Progenitor cell of endocrine pancreas (in vitro differentiated cells): ENCODE measurements around the genes MTOR, FBXO2, DRAXIN and CLCN6.

DNA sequence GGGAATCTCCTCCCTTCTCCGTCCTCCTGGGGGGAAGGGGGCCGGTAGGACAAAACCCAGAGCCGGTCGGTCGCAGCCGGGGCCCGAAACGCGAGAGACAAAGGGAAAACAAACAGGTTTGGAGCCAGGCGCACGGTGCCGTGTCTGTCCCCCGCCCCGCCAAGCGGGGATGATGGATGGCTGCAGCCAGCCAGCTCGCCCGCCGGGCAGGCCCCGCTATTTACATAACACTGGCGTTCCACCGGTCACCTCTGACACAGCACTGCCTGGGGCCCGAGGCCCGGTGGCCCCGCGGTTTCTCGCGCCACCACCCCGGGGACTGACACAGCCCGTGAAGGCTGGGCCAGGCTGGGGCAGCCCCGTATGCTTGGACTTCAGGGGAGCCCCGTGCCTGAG lies 91.9 kb downstream of the CASZ1 start:
- PRO-cap = unidirectional peak, minus-strand start at position 96 of the sequence; unidirectional peak, minus-strand start at position 171 of the sequence

DNA sequence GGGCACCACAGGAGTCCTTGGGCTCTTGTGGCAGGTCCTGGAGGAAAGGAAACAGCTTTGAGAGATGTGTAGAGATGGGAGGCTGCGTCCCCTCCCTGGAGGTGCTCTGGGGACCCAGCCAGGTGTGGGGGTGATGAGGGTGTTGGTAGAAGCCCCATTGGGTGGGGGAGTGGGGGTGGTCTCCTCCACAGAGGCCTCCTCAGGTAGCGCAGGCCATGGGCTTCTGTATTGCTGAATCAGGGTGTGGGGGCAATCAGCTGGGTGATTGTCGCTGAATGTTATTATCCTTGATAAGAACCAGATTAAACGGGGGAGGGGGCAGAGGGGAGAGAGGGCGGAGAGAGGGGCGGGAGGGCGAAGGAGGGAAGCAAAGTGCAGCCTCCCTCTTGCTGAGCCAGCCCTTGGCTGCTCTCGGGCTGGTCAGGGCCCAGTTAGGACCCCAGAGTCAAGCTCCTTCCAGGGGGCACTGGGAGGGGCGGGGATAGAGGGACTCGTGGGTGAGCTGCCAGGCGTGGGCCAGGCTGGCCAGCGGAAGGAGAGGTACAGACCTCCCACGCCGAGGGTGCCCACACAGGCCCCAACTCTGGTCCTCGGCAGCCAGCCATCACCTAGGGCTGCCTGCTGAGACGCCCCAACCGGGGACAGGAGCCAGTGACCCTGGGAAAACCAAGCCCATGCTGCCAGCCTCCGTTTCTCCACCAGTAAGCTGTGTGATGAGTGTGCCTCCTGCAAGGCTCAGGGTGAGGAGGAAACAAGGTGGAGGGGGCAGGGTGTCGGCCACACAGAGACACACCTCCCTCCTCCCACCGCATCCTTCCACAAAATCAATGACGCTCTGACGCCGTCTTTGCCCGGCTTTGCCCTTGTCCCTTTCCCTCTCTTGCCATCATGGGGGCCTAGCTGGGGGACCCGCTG lies 23.2 kb upstream of the CASZ1 start:
- PRO-cap = no peak

GRCh38 chr1:10900678-10901769 lies 80.9 kb downstream of the C1orf127 start:
- PRO-cap = no peak

DNA sequence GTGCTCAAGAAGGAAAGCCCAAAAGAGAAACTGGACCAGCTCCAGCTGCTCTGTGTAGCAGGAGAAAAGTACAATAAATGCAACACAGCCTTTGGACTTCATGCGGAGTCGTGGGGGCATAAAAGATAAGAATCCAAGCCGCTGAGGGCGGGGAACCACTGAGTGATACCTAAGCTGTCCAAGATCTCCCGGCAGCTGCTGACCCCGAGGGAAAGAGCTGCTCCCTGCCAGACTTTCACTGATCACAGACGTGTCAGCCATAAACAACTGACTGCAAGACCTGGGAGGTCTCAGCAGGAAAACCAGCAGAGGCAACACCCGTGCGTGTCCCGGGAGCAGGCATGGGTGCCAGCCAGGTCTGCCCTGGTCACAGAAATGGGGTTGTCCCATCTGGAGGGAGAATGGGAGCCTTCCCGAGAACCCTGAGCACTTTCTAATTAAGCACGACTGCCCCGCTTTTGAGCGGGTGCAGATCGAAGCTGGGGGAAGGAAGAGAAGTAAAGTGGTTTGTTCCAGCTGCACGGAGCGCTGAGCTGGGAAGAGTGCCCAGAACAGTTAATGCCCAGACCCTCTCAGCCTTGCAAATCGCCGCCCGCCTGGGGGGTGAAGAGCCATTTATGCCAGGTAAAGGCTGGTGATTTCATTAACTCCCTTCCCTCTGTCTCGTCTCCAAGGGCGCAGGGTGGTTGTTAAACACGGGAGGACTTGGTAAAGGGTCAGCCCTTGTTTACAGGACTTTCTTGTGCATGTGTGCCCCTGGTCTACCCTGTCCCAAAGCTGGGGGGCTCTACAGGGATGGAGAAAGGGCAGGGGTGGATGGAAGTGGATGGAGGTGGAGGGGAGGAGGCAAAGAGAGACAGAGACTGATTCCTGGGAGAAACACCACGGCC lies 37.6 kb downstream of the C1orf127 start:
- PRO-cap = no peak

DNA sequence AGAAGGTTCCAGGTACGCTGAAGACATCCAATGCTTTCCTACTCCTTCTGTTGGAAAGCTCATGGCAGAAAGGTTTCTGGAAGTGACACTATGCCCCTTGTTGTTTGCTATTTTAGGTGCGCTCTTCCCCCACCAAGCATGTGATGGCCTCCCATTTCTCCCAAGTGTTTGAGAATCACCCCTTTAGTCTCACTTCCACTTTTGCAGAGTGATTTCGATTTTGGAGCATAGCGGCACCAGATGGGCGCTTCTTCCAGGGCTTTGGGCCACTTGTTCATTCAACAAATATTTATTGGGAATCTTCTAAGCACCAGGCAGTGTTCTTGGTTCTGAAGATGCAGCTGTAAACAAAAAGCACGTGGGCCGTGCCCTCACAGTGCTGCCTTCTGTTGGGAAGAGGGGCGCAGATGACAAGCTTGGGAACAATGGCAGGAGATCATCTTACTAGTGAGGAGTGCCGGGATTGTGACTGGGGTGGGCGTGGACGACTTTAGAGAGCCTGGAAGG lies 12.5 kb downstream of the C1orf127 start:
- PRO-cap = no peak

GRCh38 chr1:11134106-11134703 lies 34.5 kb upstream of the EXOSC10 start:
- PRO-cap = no peak

- PRO-cap = no peak
Measured at GRCh38 chr1:11256871-11257211, 5.5 kb downstream of the MTOR start.

- PRO-cap = bidirectional peak, plus-strand start at chr1:11262837, minus-strand start at chr1:11262507
Measured at GRCh38 chr1:11262362-11262745, at the start of gene MTOR. TSS of gene MTOR (minus strand) at chr1:11262551.

GRCh38 chr1:11501727-11502305 lies 22.9 kb downstream of the DISP3 start:
- PRO-cap = no peak

GRCh38 chr1:11600961-11601323 lies 53.3 kb downstream of the FBXO2 start:
- PRO-cap = no peak

- PRO-cap = no peak
Measured at GRCh38 chr1:11653100-11653862, 948 bp downstream of the FBXO2 start.

DNA sequence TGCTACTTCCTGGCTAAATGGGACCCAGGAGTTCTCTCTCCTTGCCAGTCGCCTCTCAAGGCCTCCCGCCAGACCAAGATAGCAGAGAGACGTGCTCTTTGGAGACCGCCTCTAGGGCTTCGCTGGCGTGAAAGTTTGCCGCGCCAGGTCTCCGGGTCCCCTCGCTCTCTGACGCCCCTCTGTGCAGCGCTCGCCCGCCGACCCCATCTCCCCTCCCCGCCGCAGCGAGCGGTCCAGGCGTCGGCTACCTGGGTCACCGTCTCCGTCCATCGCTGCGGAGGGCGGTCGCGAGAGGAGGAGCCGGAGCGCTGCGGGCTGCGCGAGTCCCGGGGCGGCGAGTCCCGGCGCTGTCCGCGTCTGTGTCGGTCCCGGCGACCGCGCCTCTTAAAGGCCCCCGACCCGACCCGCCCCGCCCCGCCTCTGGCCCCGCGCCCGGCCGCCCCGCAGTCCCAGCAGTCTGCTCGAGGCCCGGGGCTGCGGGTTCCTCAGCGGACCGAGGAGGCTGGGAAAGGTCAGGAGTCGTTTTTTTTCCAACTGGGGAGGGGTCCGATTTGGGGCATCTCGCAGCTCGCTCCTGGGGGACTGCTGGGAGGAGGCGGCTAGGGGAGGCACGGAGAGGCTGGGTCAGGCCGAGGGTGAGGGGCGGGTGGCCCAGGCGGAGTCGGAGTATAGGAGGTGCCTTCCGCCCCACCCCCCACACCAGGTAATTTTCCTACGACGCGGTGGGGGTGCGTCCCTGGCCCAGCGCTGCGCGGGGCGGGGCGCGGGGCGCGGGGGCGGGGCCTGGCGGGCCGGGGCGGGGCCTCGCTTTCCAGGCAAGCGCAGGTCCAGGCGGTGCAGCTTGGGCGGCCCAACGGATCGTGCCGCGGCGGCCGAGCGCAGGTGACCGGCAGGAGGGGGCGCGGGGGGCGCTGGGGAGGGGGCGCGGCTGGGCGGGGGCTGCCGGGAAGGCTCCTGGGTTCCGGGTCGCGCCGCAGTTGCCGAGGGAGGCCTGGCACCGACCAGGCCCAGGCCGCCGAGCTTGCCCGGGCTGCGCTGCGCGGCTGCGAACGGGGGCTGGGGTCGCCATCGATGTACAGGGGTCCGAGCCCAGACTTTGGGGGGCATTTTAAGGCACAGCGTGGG lies at the start of gene FBXO2:
Gene FBXO2, minus strand, starts transcription at position 359 of the 1,125 bp plus-strand sequence.
- PRO-cap = unidirectional peak, minus-strand start at position 359 of the sequence; bidirectional peak, plus-strand start at position 976 of the sequence, minus-strand start at position 648 of the sequence

DNA sequence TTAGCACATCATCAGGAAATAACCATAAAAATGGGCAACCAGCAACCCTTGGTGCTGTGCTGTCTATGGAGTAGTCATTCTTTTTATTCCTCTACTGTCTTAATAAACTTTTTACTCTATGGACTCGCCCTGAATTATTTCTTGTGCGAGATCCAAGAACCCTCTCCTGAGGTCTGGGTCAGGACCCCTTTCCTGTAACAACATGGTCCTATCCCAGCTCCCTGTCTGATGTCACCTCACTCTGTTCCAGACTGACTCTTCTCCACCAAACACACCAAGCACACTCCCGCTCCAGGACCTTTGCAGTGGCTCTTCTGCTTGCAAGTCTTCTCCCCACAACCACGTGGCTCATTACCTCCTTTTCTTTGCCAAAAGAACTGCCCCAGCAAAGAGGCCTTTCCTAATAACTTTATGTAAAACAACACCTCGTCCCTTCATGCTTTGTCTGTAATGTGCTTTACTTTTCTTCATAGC lies 1.8 kb upstream of the DRAXIN start:
- PRO-cap = no peak

GRCh38 chr1:11691174-11692356 lies at the start of gene DRAXIN:
TSS of gene DRAXIN (plus strand) at chr1:11691710.
- PRO-cap = bidirectional peak, plus-strand start at chr1:11691429, minus-strand start at chr1:11691491; bidirectional peak, plus-strand start at chr1:11691729, minus-strand start at chr1:11691792; bidirectional peak, plus-strand start at chr1:11691993, minus-strand start at chr1:11692060

GRCh38 chr1:11701534-11702175 lies 10.1 kb downstream of the DRAXIN start:
- PRO-cap = no peak

DNA sequence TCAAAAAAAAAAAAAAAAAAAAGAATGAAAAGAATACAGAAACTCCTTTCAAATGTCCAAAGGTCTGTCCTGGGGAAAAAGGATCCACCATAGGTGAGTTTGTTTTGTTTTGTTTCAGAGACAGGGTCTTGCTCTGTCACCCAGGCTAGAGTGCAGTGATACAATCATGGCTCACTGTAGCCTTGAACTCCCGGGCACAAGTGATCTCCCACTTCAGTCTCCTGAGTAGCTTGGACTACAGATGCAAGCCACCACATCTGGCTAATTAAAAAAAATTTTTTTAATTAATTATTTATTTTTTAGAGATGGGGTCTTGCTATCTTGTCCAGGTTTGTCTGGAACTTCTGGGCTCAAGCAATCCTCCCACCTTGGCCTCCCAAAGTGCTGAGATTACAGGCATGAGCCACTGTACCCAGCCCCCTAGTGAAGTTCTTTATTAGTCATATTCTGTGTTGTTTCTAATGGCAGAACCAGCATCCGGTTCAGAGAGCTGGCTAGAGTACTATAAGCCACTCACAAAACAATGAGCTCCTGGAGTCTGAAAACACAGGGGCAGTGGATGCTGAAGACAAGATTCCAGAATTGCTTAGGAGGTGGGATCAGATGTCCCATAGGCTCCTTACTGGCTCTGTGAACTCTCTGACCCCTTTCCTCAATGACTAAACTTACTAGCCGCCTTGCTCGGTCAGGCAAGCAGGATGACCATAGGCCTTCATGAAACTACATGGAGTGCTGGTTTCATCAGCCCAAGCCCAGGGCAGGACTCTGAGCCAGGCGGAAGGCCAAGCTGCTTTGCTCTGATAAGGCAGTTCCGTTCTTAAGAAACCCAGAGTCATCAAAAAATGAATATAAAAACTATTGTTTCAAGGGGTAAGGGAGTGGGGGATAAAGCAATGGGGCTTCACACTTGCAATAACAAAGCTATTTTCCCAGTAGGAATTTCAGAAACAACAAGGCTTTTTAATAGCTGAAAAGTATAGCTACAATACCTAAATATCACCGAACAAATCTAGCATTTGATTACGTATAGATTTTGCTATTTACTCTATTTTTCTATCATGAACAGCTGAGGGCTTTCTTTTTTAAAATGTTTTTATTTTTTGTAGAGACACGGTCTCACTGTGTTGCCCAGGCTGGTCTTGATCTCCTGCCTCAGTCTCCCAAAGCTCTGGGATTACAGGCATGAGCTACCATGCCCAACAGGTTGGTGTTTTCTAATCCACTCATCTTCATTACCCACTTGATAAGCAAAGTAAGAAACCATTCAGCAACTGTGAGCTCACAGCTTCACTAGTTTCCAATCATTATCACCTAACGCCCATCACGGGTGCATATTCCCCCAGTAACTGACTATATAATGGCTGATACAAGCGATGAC lies 8.1 kb downstream of the MTHFR start:
- PRO-cap = no peak

DNA sequence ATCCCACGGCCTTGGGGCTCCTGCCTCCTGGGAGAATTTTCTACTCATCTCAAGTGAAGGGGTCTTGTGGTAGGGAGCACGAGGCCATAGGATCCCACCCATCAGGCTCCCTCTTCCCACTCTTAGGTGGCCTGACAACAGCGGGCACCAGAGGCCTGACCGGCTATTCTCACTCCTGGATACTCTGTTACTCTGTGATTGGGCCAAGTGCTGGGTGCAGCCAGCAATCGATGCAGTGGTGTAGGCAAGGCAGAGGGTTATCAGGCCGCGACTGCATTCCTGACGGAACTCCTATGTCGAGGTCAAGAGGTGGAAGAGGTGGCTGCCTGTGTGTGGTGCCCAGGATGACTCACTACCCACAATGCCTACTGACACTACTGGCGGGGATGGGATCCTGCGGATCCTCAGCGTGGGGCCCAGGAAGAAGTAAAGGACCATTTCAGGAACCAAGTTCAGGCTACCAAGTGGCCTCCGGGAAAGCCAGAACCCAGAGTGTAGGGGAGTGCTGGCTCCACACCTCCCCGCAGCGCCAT lies 5.1 kb downstream of the MTHFR start:
- PRO-cap = no peak

DNA sequence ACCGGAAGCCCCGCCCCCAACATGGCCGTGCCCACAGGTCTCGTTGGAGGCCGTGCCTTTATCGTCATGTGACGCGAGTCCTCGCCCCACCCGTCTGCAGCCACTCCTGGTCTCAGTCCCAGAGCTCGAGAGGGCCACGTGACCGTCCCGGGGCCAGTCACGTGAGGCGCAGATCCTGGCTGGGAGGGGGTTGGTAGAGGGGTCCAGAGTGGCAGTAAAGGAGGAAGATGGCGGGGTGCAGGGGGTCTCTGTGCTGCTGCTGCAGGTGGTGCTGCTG lies at the start of gene CLCN6:
Gene CLCN6, plus strand, starts transcription at position 156 of the 277 bp plus-strand sequence.
- PRO-cap = bidirectional peak, plus-strand start at position 206 of the sequence, minus-strand start outside the sequence

DNA sequence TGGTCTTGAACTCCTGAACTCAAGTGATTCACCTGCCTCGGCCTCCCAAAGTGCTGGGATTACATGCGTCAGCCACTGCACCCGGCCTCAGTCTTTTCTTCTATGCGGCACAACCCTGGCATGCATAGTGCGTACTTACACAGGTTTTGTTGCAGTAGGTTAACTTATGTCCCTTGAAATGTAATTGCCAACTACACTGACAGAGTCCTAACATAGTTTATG lies 8.2 kb downstream of the NPPA start:
- PRO-cap = no peak

DNA sequence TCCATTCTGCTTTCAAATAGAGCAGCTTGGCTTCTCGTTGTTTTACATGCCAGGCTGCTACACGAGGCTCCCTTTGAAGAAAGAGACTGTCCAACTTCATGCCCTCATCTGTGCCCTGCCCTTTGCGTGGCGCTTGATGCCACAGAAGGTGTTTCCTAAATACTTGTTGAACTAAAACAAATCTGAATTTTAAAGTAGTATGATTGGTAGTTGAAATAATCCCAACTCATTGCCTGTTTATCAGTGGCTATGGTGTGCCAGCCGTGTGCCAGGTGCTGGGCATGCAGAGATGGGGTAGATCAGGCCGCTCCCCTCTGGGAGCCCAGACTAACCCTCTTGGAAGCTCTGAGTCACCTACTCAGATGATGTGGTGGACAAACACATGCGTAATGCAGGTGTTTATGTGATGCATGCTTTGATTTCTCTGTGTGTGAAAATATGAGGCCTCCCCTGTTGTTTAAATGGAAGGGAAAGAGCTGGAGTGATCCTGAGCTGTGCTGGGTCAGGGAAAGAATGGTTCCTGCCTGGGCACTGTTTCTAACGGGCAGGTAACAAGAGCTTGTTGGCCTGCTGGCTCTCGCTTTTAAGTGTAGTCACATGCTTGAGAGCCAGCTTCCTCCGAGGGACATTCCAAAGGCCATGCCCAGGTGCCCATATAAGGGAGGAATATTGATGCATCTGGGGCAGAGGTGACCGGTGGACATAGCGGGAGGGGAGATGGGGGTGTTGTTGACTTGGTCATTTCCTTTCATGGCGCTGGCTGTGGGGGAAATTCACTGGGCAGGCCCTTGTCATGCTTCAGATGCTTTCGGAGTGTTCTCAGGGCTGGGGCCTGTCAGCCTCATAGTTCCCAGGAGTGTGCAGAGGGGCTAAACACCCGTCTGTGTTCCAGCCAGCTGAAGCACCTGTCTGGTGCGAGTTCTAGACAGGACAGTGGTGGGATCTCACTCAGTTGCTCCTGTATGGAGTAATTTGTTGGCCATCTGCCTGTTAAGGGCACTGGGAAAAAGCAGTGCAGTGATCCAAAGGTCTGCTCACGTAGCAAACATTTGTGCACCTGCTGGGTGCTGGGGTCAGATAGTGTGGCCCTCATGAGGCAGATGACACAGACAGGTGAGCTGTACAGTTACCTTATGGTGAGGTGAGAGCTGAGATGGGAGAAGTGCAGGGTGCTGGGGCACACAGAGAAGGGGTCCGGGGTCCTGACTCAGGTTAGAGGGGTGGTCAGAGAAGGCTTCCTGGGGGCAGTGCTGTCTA lies 10.3 kb downstream of the MFN2 start:
- PRO-cap = no peak